HL-60 (cell line): ENCODE measurements around the genes CD320, ANGPTL4, ZNF414 and ACTL9.

GRCh38 chr19:8196592-8196995 lies 12.6 kb upstream of the CERS4 start:
- RRBS, result no CpG with 5 or more reads among the region's 6 CpGs

DNA sequence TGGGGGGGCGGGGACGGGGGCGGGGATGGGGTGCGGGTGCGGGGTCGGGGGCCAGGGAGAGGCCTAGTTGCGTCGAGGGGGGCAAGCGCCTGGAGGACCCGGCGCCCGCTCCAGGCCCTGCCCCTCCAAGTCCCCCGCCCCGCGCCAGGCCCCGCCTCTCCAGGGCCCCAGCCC lies 204 bp upstream of the CERS4 start:
- RRBS, result 2% methylated on average over 3 of the region's 16 CpGs

DNA sequence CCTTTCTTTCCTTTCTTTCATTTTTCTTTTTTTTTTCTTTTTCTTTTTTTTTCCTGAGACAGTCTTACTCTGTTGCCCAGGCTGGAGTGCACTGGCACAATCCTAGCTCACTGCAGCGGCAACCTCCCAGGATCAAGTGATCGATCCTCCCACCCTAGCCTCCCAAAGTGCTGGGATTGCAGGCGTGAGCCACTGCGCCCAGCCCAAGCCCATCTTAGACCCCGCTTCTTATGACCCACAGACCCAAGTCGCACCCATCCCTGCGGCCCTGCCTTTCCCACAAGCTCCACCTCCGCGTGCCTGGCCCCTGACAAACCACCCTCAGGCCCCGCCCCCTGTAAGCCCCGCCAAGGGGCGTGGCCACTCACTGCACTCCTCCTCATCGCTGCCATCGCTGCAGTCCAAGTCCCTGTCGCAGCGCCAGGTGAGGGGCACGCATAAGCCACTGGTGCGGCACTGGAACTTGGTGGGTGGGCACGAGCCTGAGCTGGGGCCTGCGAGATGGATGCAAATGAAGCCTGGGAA lies 3.4 kb downstream of the CD320 start:
- RRBS, result no CpG with 5 or more reads among the region's 20 CpGs

DNA sequence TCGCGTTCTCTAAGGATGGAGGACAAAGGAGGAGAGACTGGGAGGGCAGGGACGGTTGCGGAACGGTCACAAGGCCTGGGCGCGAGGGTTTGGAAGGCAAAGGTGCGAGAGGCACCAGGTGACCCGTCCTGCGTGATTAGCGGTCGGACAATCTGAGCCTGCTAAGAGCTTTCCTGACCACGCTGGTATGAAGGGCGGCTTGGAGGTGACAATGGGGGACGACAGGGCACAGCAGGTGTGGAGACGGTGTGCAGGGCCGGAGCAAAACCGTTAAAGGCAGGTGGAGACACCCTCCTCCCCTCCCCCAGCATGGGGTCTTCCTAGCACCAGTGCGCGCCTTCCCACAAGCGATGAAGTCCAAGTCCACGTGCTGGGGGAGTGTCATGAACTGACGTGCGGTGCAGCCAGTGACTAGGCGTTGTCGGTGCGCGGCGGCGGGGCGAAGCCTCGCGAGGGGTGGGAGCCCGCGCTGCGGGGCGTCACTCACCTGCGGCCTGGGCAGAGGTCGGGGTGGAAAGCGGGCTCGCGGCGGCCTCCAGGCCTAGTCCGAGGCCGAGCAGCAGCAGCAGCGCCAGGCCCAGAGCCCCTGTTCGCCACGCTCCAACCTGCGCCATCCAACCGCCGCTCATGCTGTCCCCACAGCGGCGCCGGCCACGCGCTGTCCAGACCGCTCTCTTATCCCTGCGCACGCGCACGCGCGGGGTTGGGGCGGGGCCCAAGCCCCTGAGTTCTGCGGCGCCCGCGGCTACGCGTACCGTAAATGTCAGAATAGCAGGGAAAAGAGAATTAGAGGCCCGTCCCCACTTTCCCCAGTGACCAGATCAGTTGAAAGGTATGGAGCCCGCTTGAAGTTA lies at the start of gene CD320:
Gene CD320, minus strand, starts transcription at position 697 of the 854 bp plus-strand sequence.
- RRBS, result no CpG with 5 or more reads among the region's 73 CpGs

DNA sequence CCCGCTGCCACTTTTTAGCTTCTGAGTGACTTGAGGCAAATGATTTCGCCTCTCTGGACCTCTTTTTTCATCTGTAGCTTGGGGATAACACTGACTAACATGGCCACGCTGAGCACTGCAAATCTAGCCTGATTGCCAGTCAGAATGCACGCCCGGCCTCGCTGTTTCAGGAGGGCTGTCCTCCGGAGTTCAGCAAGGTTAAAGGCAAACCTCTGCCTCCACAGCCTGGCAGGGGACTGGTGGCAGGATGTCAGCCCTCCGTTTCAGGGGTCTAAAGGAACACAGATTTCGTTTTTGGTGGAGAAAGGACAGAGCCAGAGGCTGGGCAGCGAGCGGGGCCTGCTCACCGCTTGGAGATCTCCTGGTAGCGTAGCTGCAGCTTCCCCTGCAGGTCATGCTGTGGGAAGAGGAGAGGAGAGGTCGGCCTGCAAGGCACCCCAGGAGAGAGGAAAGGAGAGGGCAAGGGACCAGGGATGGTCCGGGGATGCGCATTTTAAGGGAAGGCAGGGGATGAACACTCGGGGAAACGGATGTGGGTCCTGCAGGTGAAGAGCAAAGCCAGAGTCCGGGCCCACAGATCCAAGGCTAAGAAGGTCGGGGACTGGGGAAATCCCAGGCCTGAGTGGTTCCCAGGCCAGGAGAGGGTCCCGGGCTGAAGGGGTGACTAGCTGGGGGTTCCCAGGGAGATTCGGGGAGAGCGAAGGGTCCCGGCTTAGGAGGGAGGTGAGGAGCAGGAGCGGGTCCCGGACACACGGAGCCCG lies 485 bp downstream of the NDUFA7 start:
- RRBS, result 5% methylated on average over 11 of the region's 28 CpGs

DNA sequence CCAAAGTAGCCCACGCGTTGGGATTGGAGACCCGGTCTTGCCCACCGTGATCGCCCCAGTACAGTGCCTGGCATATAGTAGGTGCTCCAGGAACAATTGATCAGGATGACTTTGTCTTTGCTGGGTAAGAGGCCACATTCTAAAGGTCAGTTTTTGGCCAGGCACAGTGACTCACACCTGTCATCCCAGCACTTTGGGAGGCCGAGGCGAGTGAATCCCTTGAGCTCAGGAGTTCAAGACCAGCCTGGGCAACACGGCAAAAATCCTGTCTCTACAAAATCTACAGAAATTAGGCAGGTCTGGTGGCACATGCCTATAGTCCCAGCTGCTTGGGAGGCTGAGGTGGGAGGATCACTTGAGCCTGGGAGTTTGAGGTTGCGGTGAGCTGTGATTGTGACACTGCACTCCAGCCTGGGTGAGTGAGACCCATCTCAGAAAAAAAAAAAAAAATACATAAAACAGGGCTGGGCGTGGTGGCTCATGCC lies 3.6 kb upstream of the ANGPTL4 start:
- RRBS, result no CpG with 5 or more reads among the region's 10 CpGs

GRCh38 chr19:8363018-8363453 lies 919 bp upstream of the ANGPTL4 start:
- RRBS, result no CpG with 5 or more reads among the region's 14 CpGs

DNA sequence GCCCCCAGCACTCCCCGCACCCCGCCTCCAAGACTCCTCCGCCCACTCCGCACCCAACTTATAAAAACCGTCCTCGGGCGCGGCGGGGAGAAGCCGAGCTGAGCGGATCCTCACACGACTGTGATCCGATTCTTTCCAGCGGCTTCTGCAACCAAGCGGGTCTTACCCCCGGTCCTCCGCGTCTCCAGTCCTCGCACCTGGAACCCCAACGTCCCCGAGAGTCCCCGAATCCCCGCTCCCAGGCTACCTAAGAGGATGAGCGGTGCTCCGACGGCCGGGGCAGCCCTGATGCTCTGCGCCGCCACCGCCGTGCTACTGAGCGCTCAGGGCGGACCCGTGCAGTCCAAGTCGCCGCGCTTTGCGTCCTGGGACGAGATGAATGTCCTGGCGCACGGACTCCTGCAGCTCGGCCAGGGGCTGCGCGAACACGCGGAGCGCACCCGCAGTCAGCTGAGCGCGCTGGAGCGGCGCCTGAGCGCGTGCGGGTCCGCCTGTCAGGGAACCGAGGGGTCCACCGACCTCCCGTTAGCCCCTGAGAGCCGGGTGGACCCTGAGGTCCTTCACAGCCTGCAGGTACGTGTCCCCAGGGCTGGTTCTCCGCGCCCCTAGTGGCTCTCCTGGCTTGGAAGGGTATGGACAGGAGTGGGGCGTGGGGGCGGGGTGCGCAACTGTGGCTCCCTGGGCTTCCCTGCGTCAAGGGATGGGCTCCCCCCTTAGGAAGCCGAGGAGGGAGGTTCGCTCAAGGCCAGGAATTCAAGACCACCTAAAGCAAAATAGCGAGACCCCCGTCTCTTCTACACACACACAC lies at the start of gene ANGPTL4:
Gene ANGPTL4, plus strand, starts transcription at position 89 of the 808 bp plus-strand sequence.
- RRBS, result 4% methylated on average over 8 of the region's 71 CpGs

GRCh38 chr19:8370466-8371221 lies 6.7 kb downstream of the ANGPTL4 start:
- RRBS, result no CpG with 5 or more reads among the region's 15 CpGs

DNA sequence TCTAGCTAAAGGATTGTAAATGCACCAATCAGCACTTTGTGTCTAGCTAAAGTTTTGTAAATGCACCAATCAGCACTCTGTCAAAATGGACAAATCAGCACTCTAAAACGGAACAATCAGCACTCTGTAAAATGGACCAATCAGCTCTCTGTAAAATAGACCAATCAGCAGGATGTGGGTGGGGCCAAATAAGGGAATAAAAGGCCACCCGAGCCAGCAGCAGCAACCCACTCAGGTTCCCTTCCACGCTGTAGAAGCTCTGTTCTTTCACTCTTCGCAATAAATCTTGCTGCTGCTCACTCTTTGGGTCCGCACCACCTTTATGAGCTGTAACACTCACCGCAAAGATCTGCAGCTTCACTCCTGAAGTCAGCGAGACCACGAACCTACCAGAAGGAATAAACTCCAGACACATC lies 10.8 kb upstream of the RAB11B start:
- RRBS, result no CpG with 5 or more reads among the region's 8 CpGs

DNA sequence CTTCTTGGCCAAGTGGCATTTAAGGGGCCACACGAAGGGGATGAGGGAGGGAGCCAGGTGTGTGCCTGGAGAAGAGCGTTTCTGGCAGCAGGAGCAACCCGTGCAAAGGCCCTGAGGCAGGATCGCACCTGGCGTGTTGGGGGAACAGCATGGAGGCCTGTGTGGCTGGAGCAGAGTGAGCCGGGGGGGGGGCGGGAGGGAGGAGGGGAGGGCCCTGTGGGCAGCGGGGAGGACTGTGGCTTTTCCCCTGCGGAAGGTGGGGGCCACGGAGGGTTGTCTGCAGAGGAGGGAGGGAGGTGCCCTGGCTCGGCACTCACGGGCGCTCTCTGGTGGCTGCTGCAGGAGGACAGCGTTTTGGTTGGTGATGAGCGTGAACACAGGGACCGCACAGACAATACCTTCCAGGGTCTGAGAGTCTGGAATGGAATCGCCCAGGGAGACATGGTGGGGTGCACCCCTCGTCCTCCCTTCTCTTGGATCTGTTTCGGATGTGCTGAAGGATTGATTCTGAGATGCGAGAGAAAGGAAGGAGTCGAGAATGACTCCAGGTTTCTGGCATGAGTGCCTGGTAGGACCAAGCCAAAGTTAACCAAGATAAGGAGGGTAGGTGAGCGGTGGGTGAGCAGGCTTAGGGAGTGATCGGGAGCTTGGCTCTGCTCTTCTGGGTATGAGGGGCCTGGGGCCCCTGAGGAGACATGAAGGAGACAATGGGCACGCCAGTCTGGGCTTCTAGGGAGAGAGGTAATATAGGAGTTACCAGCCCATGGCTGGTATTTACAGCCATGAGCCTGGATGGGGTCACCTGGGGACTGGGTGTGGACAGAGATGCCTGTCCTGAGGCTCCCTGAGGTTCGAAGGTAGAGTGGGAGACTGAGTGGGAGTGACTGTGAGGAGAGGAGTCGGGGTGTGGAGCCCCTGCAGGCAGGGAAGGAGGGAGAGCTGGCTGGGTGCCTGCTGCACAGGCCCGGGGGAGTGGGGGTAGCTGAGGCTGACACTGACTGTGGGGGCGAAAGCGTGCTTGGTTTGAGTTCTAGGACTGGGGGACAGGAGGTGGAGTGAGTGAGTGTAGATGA lies 6.7 kb downstream of the RAB11B start:
- RRBS, result no CpG with 5 or more reads among the region's 29 CpGs

- RRBS, result 1% methylated on average over 23 of the region's 59 CpGs
Observed at GRCh38 chr19:8445352-8445939, 671 bp downstream of the HNRNPM start.

DNA sequence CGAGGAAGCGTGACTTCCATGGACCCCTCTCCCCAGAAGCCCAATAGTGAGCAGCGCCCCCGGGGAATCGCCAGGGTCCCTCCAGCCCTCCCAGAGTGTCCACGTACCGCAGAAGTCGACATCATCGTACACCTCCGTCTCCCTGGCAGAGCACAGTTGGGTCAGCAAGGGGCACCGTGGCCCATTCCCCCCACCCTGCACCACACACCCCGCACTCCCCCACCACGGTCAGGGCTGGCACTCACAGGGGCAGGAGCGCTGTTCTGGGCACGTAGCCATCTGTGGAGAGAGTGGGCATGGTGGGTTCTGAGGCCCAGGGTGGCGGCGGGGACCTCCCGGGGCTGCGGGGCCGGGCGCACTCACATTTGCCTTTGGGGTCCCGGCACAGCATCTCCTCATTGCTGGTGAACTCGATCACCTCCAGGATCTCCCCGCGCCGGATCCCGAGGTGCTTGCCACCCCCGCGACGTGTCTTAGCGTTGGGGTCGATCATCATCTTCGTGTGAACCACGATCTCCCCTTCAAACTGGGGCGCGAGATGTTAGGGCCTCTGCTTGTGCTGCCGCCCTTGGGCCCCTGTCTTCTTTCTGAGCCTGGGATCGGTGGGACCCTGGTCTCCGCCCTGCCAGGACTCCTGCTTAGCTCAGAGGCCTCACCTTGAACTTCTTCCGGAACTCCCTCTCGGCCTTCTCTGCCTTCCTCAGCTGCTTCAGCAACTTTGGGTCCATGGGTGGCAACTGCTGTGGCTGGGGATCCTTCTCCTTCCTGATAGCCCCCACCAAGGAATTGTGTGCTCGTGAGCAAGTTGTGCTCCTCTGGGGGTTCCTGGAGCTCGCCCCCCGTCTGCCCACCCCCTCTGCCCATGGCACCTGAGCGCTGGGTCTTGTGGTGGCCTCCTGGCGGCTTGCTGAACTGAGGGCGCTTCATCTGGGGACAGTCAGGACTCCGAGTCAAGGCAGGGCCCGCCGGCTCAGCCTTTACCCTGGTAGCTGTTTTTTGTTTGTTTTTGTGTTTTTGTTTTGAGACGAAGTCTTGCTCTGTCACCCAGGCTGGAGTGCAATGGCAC lies 11.9 kb downstream of the PRAM1 start:
- RRBS, result 95% methylated on average over 7 of the region's 51 CpGs

DNA sequence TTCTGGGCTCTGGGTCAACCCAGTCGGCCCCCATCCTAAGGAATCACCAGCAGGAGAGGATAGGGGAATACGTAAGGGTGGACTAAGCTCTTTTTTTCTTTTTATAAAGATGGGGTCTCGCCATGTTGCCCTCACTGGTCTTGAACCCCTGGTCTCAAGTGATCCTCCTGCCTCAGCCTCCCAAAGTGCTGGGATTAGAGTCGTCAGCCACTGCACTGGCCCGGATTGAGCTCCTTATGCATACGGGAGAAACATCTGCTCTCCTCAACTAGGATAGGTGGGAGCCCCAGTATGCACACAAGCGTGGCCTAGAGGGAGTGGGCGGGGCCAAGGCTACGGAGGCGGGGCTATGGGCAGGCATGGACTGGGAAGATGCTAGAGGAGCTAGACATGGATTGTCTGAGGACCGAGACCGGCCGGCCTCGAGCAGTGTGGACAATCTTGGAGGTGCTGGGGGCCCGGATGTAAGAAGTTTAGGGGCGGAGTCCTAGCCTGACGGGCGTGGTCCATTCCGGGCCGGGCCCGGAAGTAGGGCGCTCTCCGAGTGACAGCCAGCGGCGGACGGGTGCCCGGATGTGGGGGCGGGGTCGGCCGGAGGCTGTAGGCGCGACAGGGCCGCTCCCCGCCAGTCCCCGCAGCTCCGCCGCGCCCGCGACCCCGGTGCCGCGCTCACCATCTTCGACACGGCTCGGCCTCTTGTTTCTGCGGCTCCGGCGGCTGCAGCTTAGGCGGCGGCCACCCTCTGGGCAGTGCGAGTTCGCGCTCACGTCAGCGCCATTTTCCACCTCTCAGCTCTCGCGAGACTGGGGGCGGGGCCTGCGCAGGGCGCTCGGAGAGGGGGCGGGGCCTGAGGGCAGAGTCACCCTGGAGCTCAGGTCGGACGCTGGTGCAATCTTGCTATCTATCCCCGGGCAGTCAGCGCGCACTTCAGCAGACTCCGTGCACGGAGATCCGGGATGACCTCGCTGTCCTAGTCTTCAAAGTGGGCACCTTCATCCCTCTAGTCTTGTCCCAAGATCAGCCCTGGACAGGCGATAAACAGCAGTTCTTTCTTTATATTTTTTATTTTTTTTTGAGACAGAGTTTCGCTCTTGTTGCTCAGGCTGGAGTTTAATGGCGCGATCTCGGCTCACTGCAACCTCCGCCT lies at the start of gene ZNF414:
Gene ZNF414, minus strand, starts transcription at position 797 of the 1,147 bp plus-strand sequence.
- RRBS, result 3% methylated on average over 32 of the region's 78 CpGs

- RRBS, result no CpG with 5 or more reads among the region's 19 CpGs
Observed at GRCh38 chr19:8567519-8568240, 9.6 kb downstream of the MYO1F start.

DNA sequence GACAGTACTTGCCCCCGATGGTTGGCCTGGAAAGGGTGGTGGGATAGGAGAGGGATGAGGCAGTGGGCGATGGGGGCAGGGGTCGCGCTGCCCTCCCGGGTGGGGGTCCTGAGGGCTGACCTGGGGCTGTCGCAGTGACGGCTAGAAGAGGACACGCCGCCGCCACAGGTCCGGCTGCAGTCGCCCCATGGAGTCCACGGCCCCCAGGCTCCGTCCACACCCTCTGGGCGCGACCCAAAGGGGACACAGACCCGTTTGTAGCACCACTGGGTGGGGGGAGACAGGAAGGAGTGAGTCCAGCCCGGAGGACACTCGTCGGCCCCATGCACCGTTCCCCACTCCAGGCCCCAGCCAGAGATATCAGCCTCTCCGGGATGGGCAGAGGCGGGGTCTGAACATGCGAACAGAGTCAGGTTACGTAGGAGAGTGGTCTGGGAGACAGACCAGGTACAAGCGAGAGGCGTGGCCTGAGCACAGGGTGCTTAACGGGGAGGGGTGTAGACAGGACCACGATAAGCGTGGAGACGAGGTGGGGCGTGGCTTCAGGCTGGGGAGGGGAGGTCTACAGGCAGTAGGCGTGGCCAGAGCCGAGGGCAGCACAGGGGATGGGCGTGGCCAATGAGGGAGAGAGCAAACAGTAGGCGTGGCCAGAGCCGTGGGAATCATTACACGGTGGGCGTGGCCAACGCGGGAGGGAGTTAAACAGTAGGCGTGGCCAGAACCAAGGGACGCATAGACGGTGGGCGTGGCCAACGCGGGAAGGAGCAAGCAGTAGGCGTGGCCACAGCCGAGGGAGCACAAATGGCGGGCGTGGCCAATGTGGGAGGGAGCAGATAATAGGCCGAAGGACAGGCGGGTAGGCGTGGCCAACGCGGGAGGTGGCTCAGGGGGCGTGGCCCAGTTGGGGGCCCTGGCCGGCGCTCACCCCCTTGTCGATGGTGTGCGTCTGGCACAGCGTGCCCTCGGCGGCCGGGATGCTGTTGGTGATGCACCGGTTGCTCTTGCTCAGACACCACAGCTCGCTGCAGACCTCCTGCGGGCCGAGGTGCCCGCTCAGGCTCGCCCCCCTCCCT lies 14.9 kb upstream of the MYO1F start:
- RRBS, result 32% methylated on average over 23 of the region's 71 CpGs

- RRBS, result no CpG with 5 or more reads among the region's 11 CpGs
Observed at GRCh38 chr19:8631271-8631819, 912 bp downstream of the NFILZ start.

DNA sequence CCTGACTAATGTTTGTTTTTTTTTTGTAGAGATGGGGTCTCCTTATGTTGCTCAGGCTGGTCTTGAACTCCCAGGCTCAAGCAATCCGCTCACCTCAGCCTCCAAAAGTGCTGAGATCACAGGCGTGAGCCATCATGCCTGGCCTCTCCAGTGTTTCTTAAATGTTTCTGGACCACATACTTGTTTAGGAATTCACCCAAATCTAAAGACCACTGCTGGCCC lies 10.7 kb downstream of the NFILZ start:
- RRBS, result no CpG with 5 or more reads among the region's 2 CpGs

GRCh38 chr19:8698690-8698921 lies at the start of gene ACTL9:
ACTL9 (minus strand) TSS chr19:8698795.
- RRBS, result no CpG with 5 or more reads among the region's 7 CpGs

DNA sequence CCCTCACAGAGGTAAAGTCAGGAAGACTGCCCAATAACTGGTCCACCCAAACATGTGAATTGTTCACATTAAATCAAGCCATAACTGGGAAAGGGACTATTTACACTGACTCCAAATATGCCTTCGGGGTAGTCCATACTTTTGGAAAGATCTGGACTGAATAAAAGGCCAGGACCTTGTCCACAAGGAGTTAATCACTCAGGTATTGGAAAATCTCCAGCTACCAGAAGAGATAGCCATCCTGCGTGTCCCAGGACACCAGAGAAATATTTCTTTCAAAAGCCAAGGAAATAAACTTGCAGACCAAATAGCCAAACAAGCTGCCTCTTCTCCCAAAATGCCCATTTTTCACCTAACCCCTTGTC lies 9.9 kb upstream of the ZNF561 start:
- RRBS, result no CpG with 5 or more reads among the region's 2 CpGs